HL-60 (cell line): ENCODE results near the gene PRLR.

DNA sequence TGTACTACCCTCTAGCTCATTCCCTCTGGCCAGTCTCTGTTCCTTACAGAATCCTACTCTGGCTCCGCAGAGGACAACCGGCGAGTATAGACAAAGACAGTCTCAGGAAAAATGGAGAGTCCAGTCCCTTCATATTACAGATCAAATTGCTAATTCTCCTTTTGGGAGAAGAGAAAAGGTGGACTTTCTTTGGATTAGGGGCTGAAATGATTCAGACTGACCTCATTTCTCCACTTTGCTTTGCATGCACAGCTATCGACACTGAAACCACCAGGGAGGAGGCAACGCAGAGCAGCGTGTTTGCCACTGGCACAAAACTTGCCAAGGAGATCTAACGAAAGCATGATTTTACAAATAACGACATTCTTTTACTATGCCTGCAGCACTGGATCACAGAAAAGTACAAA lies 279.6 kb downstream of the NPR3 start:
- RRBS: no CpG with 5 or more reads among the region's 8 CpGs

- RRBS: no CpG with 5 or more reads among the region's 11 CpGs
Measured at GRCh38 chr5:33161857-33162251, 278.9 kb upstream of the TARS1 start.

DNA sequence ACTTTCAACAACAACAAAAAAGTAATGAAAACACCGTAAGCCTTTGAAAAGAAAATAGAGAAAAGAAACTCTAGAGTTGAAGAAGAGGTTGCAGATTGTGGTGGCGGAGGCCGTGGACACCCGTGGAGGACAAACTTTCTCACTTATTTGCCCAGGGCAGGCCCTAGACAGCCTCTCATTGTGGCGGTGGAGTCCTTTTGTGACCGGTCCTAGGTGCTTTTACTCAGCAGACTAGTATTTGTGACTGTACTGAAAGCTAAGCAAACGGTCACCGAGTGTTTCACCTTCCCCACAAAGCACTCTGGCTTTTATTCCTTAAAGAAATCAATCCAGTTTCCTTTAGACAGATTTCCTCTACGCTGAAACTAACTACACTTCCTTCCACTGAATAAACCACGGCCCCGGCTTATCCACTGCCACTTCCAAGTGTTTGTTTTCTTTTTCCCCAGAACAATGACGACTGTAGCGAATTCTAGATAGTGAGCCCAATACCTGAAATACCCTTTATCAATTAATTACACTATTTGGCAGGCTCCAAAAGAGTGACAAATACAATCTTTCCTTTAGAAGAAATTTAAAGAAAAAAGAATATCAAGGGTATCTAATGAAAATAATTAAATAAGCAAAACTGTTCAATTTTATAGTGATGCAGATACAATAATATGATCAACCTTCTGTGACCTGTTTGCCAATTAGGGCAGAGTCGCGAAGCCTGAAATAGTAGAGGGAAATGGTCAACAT lies 210.1 kb upstream of the TARS1 start:
- RRBS: no CpG with 5 or more reads among the region's 15 CpGs

DNA sequence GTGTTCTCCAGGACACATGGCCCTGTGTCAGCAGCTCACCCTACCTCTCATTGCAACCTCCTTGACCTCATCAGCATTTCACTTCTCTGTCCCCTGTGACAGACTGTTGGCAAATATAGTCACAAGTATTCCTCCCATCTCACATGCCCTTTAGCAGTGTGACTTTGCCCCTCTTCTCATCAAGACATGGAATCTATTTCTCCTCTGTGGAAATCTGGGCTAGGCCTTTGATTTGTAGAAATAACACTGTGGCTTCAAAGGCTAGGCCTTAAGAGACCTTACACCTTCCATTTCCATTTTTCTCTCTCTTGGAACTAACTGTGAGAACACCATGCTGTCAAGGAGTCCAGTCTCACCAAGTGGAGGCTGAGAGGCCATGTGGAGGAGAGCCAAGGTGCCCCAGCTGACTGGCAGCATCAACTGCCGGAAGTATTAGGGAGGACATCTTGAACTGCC lies 149.3 kb upstream of the TARS1 start:
- RRBS: no CpG with 5 or more reads among the region's 1 CpG

DNA sequence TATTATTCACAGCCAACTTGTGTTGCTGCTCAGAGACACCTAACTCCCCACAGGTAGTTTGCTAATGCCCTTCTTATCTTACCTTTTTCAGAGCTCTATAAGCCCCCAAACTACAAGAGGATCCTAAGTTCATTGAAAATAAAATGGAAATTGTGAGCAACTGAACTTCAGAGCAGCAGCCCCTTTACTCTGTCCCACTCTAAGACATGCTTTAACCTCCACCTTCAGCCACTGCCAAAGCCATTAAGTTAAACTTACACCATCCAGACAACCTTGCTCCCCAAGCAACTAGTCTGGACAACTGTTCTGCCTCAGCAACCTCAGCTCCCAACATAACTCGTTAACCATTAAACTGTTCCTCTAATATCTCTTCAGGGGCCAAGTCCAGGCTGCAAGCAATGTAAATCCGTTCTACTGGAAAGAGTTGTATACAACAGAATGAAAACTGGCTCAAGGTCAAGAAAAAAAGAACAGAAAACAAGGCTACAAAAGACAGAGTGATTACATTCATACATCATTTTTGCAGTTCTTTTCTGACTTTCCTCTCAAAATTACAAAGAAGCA lies 131.8 kb upstream of the TARS1 start:
- RRBS: no CpG with 5 or more reads among the region's 2 CpGs

DNA sequence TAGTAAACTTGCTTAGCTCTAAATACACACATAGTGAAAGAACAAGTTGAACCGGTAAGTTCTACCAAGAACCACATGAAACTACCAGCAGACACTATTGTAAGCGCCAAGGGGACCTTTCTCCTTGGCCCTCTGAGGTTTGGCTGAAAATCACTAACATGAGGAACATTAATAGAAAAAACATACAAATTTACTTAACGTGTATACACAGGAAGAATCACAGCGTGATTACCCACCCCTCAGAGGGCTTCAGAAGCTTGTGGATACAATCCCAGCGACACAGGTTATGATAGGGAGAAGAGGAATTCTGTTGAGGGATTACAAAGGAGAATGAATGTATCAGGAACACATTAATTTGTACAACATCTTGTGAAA lies 1.6 kb upstream of the TARS1 start:
- RRBS: no CpG with 5 or more reads among the region's 5 CpGs

- RRBS: no CpG with 5 or more reads among the region's 5 CpGs
Measured at GRCh38 chr5:33996486-33997211, 11.2 kb downstream of the AMACR start.

GRCh38 chr5:34167301-34167985 lies 124.4 kb upstream of the C1QTNF3 start:
- RRBS: no CpG with 5 or more reads among the region's 5 CpGs

- RRBS: no CpG with 5 or more reads among the region's 2 CpGs
Measured at GRCh38 chr5:34552166-34552790, 103.8 kb upstream of the RAI14 start.

DNA sequence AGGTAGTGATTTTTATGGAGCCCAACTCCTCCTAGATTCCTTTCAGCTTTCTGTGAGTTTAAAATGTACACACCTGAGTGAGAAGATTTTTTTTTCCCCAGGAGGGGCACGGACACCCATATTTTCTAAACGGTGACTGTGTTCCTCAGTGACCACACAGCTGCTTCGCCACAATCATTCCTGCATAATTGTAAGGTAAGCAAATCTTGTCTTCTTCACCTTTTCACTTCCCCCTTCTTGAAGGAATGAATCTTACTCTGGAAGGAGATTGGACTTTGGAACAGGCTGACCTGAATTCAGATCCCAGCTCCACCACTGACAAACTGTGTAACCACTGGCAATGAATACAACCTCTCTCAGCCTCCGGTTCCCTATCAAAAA lies 99.8 kb upstream of the RAI14 start:
- RRBS: no CpG with 5 or more reads among the region's 4 CpGs

DNA sequence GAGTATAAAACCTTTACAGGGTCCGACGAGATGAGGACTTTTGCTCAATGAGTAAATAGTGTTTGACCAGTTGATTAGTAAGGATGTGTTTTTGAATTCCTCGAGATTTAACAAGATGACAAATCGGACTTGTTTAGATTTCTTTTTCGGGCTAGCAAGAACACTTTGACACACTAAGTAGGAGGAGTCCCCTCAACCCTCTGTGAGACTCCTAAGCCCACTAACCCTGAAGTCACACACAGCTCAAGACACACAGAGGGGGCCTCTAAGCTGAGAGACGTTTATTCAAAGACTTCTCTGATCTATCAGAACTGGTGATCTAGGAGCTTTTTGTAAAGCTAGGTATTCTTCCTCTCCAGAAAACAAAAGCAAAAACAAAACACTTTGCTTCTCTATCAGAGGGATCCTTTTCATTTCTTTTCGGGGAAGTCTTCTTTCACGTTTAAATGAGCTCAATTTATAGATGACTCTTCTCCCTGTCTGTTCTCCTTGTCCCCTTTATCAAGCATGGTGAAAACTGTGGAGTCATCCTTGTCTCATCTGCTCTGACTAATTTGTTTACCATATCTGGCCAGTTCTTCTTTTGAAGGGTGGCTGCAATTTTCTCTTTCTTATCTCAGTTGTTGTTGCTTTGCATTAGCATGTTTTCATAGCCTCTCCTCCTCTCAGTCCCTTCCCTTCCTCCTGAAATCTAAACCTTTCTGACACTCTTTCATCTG lies 68.7 kb upstream of the RAI14 start:
- RRBS: no CpG with 5 or more reads among the region's 8 CpGs

- RRBS: no CpG with 5 or more reads among the region's 2 CpGs
Measured at GRCh38 chr5:34621600-34622198, 34.4 kb upstream of the RAI14 start.

- RRBS: no CpG with 5 or more reads among the region's 5 CpGs
Measured at GRCh38 chr5:35172528-35172818, 57.8 kb downstream of the PRLR start.

DNA sequence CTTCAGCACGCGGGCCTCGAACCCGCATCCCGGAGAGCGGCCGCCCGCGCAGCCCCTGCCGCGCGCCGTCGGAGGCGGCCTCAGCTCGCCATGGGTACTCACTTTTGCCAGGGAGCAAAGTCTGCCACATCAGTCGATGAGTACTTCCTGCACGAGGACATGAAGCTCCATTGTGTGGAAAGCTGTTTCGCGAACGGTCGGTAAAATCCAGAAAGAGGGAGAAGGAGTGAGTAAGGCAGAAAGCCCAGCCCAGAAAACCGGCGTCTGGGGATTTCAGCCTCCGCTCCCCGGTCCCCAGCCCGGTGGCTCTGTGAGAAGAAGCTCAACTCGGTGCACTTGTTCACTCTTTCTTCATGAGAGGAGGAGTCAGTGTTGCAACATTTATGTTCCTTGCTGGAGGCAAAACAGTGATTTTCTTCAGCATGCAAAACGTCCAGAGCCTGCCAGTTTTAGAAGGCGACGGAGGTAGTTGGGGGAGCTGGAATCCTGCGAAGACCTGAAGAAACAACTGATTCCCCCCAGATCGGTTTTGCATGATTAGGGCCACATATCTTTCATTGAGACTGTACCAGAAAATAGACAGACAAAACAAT lies at the start of gene PRLR:
TSS of gene PRLR (minus strand) at position 322 of the 593 bp plus-strand sequence.
- RRBS: 3% methylated on average over 5 of the region's 33 CpGs

DNA sequence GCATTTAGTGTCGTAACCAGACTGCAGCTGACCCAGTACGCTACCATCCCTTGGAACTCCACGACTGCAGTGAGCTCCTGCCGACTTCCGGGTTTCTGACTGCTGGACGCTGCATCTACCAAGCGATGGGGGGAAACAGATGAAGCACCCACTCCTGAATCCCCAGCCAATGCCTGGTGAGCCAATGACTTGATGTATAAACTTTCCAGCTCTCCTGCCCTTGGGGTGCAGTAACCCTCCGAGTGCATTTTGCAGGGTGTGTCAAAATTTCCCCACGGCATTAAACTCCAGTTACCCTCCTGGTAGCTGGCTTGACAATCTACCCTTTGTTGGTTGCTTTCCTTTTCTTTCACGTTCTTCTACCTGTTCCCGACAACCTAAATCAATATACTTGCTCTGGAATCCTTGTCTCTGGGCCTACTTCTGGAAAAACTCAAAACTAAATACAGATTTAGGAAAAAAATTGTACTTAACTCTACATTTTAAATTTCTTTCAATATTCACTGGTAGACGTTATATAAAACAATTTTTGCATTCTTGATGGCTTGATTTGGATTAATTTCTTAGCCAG lies 174.6 kb upstream of the PRLR start:
- RRBS: no CpG with 5 or more reads among the region's 12 CpGs

- RRBS: no CpG with 5 or more reads among the region's 1 CpG
Measured at GRCh38 chr5:35817164-35817557, 39.5 kb upstream of the IL7R start.

DNA sequence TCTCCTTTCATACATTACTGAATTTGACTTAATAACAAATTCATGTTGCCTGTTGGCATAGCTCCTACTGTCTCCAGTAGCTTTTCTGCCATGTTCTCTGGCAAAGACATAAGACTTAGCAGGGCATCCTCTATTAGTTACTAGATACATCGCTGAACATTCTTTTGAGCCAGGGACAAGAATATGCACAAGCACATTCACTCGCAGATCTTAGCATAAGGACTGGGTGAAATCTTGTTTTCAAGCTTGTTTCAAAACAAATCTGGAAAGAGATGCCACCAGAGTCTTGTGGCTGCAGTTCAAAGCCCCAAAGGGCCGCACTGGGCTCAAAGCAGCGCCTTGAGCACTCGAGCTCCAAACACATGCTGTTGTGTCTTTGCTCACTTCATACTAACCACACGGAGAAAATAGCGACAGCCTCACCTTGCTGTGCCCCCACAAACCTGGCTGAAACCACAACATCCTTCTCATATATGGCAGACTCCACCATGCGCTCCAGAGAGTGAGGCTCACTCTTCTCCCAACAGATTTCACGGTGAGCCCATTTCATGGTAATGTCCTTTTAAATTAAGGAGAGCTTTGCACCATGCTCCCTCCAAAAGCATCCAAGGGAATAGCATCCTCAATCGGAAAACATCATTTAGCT lies 34.2 kb upstream of the IL7R start:
- RRBS: no CpG with 5 or more reads among the region's 10 CpGs

GRCh38 chr5:35854950-35855665 lies 1.6 kb upstream of the IL7R start:
- RRBS: no CpG with 5 or more reads among the region's 4 CpGs

DNA sequence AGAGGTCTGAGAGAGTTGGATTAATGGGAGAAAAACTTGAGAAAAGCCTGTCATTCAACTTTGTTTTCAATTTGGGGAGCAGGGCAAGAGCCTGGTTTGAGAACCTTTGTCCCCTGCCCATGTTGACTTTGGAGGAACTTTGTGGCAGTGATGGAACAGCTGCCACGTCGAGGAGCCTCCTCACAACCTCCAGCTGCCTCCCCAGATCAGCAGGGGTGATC lies 8.7 kb downstream of the SKP2 start:
- RRBS: no CpG with 5 or more reads among the region's 2 CpGs